ENCODE results near the genes FXYD2, CD3D and KMT2A.

DNA sequence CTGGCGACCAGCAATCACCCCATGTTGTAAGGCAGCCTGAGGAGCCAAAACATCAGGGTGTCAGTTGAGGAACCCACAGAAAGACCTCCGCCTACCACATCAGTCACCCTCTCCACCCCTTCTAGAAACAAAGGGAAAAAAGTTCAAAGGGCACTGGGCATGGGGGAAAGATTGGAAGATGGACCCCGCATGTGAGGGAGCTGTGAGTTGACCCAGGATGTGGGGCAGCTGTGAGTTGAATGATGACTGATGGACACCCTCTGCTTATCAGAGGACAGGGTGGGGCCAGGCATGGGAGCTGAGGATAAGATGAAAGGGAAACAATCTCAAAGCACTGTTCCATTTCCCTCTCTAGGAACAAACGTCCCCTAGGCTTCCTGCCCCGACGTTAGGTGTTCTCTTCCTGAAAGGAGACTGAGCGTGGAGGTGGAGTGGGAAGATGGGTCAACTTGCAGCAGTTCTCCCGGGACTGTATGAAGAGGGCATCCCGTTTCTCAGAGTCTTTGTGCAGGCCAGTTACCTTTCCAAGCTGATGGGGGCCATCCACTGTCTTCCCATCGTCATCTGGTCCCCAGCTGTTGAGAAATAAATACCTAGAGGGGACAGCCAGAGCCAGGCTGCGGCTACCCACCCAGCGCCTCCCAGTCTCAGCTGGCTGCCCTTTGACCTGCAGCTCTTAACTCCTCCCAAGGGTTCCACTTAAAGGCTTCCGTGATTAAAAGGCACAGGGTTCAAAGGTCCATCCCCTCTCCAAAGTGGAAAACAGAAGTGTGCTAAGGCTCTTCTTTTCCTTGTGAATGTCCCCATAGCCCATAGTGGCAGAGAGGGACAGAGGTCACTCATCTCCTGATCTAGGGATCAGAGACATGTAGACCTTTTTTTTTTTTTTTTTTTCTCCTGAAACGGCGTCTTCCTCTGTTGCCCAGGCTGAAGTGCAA, 7.4 kb downstream of the PCSK7 start:
CAGE:
- cytosol, long polyA minus RNA, result no peak
- cytosol, long polyA plus RNA, result no peak
- long polyA plus RNA, result no peak
- nucleus, long polyA minus RNA, result no peak
- nucleus, long polyA plus RNA, result no peak

CAGE:
- cytosol, long polyA minus RNA, result start-site peak on the plus strand at chr11:117239024-117239064, 5 reads
- cytosol, long polyA plus RNA, result no peak
- long polyA plus RNA, result no peak
- nucleus, long polyA minus RNA, result no peak
- nucleus, long polyA plus RNA, result no peak
Observed at GRCh38 chr11:117238504-117239211, 6.2 kb downstream of the RNF214 start.

GRCh38 chr11:117328409-117328801, 751 bp downstream of the CEP164 start:
CAGE:
- cytosol, long polyA minus RNA, result no peak
- cytosol, long polyA plus RNA, result no peak
- long polyA plus RNA, result no peak
- nucleus, long polyA minus RNA, result no peak
- nucleus, long polyA plus RNA, result no peak

CAGE:
- cytosol, long polyA minus RNA, result no peak
- cytosol, long polyA plus RNA, result no peak
- long polyA plus RNA, result no peak
- nucleus, long polyA minus RNA, result no peak
- nucleus, long polyA plus RNA, result no peak
Observed at GRCh38 chr11:117823904-117825046, at the start of gene FXYD2. TSS of gene FXYD2 (minus strand) at chr11:117824744.

GRCh38 chr11:117827775-117828516, 3.4 kb upstream of the FXYD2 start:
CAGE:
- cytosol, long polyA minus RNA, result no peak
- cytosol, long polyA plus RNA, result no peak
- long polyA plus RNA, result no peak
- nucleus, long polyA minus RNA, result no peak
- nucleus, long polyA plus RNA, result no peak

GRCh38 chr11:117875326-117876291, 849 bp downstream of the FXYD6 start:
CAGE:
- cytosol, long polyA minus RNA, result no peak
- cytosol, long polyA plus RNA, result no peak
- long polyA plus RNA, result no peak
- nucleus, long polyA minus RNA, result no peak
- nucleus, long polyA plus RNA, result no peak

GRCh38 chr11:117997658-117998051, 11.5 kb downstream of the IL10RA start:
CAGE:
- cytosol, long polyA minus RNA, result no peak
- cytosol, long polyA plus RNA, result no peak
- long polyA plus RNA, result no peak
- nucleus, long polyA minus RNA, result no peak
- nucleus, long polyA plus RNA, result no peak

GRCh38 chr11:117999614-118000482, 13.7 kb downstream of the IL10RA start:
CAGE:
- cytosol, long polyA minus RNA, result no peak
- cytosol, long polyA plus RNA, result no peak
- long polyA plus RNA, result no peak
- nucleus, long polyA minus RNA, result no peak
- nucleus, long polyA plus RNA, result no peak

CAGE:
- cytosol, long polyA minus RNA, result no peak
- cytosol, long polyA plus RNA, result no peak
- long polyA plus RNA, result no peak
- nucleus, long polyA minus RNA, result no peak
- nucleus, long polyA plus RNA, result no peak
Observed at GRCh38 chr11:118002201-118003059, 16.2 kb downstream of the IL10RA start.

CAGE:
- cytosol, long polyA minus RNA, result no peak
- cytosol, long polyA plus RNA, result no peak
- long polyA plus RNA, result no peak
- nucleus, long polyA minus RNA, result no peak
- nucleus, long polyA plus RNA, result no peak
Observed at GRCh38 chr11:118009784-118010492, 23.7 kb downstream of the IL10RA start.

CAGE:
- cytosol, long polyA minus RNA, result no peak
- cytosol, long polyA plus RNA, result no peak
- long polyA plus RNA, result no peak
- nucleus, long polyA minus RNA, result no peak
- nucleus, long polyA plus RNA, result no peak
Observed at GRCh38 chr11:118011784-118012828, 25.9 kb downstream of the IL10RA start.

GRCh38 chr11:118051333-118052180, 25.3 kb upstream of the TMPRSS4 start:
CAGE:
- cytosol, long polyA minus RNA, result no peak
- cytosol, long polyA plus RNA, result no peak
- long polyA plus RNA, result no peak
- nucleus, long polyA minus RNA, result no peak
- nucleus, long polyA plus RNA, result no peak

CAGE:
- cytosol, long polyA minus RNA, result no peak
- cytosol, long polyA plus RNA, result no peak
- long polyA plus RNA, result no peak
- nucleus, long polyA minus RNA, result no peak
- nucleus, long polyA plus RNA, result no peak
Observed at GRCh38 chr11:118088315-118088769, 1.6 kb upstream of the SMIM35 start.

DNA sequence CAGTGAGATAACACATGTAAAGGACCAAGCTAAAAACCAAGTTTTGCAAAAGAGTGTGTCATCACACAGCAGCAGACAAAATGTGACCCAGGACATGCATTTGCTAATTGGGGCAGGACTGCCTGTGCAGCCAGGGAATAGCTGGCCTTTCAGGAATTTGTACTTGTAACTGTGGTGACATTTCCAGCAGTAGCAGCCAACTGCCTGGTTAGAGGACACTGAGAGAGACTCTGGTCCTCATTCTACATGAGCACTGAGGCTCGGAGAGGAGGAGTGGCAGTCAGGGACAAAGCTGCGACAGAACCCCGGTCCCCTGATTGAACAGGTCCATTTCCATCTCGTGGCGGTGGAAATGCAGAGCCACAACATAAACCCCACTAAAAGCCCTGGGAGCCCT, 13.4 kb upstream of the SMIM35 start:
CAGE:
- cytosol, long polyA minus RNA, result no peak
- cytosol, long polyA plus RNA, result no peak
- long polyA plus RNA, result no peak
- nucleus, long polyA minus RNA, result no peak
- nucleus, long polyA plus RNA, result no peak

DNA sequence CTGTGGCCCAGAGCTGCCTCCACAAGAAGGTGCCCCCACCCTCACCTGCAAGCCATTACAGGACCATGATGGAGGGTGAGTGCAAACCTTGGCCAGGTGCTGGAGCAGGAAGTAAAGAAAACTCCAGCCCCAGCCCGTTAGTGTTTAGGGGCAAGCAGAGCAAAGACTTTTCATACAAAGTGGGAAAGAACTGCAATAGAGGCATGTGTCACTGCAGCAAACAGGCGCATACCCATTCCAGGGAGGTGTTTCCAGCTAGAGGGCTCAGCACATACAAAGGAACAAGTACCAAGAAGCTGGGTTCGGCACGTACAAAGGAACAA, 26.2 kb downstream of the SCN4B start:
CAGE:
- cytosol, long polyA minus RNA, result no peak
- cytosol, long polyA plus RNA, result no peak
- long polyA plus RNA, result no peak
- nucleus, long polyA minus RNA, result no peak
- nucleus, long polyA plus RNA, result no peak

DNA sequence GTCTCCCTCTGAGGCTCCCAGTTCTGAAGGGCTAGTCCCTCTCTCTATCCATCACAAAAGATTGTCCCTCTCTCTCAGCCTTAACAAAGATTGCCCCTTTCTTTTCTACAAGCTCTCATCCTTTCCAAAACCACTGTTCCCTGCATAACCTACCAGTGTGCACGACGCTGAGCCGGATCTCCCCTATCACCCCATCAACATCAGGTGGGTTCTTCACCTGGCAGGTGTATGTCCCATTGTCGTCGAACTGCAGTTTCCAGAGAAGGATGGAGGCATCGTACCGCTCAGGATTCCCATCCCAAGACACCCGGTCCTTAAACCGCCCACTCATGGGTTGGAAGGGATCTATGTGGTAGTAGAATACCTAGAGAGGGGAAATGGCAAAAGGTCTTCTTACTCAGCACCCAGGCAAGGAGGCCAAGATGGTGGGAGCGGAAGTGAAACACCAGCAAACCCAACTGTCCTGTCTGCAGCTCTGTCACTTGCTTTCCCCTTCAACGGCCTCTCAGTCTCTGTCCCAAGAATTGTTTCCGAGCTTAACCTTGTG, 1.7 kb downstream of the MPZL2 start:
CAGE:
- cytosol, long polyA minus RNA, result no peak
- cytosol, long polyA plus RNA, result no peak
- long polyA plus RNA, result no peak
- nucleus, long polyA minus RNA, result no peak
- nucleus, long polyA plus RNA, result no peak

DNA sequence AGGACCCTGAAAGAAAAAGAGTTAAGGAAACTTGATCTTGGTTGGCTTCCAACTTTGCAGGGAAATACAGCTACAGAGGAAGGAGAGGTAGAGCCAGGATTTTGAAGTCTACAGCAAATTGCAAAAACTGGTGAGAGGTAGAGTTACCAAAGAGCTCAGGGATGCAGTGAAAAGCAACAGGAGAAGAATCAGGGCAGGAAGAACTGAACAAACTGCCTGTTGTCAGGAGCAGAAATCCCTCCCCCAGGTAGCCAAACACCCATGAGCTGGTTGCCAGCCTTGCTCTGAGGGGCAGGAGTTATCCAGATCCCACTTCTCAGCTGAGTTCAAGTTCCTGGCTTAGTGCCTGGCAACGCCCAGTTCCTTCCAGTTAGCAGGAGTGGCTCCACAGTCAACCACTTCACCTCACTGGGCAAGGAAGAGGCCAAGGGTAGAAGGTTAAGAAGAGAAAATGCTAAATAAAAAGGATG, 1.8 kb upstream of the MPZL2 start:
CAGE:
- cytosol, long polyA minus RNA, result no peak
- cytosol, long polyA plus RNA, result no peak
- long polyA plus RNA, result no peak
- nucleus, long polyA minus RNA, result no peak
- nucleus, long polyA plus RNA, result no peak

DNA sequence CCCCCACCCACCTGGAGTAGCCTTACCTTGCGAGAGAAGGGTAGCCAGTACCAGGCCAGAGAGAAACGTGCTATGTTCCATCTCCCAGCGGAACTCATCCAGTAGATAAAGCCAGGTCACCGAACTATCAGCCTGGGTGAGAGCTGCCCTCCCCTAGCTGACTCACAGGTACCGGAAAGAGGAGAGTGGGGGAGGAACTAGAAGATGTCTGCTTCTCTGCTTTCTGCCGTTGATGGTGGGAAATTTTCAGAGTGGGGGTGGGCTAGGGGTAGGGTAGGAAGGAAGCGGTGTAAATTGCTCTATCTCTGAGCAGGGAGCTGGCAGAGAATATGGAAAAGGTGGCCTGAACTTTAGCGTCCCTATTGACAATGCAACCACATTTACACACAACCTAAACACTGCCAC, at the start of gene CD3D:
CD3D (minus strand) TSS at position 179 of the 405 bp plus-strand sequence.
CAGE:
- cytosol, long polyA minus RNA, result no peak
- cytosol, long polyA plus RNA, result no peak
- long polyA plus RNA, result no peak
- nucleus, long polyA minus RNA, result no peak
- nucleus, long polyA plus RNA, result no peak

DNA sequence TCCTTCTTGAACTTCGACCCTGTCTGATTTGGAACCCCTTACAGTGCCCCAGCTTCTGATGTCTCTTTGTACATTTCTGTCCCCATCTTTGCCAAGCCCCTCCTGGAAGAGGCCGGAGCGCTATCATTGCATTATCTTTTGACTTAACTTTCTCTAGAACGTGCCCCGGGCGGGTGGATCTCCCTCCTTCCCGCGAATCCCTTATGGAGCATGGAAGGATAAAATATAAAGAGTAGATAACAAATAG, 339 bp downstream of the UBE4A start:
CAGE:
- cytosol, long polyA minus RNA, result no peak
- cytosol, long polyA plus RNA, result no peak
- long polyA plus RNA, result no peak
- nucleus, long polyA minus RNA, result no peak
- nucleus, long polyA plus RNA, result no peak

CAGE:
- cytosol, long polyA minus RNA, result no peak
- cytosol, long polyA plus RNA, result no peak
- long polyA plus RNA, result no peak
- nucleus, long polyA minus RNA, result start-site peak on the plus strand at chr11:118436419-118437403, 96 reads
- nucleus, long polyA plus RNA, result start-site peak on the plus strand at chr11:118436452-118436513, 56 and 44 reads in 2 replicates
Observed at GRCh38 chr11:118436305-118437018, at the start of gene KMT2A. TSS of gene KMT2A (plus strand) at chr11:118436492.